Parietal lobe (tissue), 2 donors: ENCODE measurements around a stretch of chr20.

DNA sequence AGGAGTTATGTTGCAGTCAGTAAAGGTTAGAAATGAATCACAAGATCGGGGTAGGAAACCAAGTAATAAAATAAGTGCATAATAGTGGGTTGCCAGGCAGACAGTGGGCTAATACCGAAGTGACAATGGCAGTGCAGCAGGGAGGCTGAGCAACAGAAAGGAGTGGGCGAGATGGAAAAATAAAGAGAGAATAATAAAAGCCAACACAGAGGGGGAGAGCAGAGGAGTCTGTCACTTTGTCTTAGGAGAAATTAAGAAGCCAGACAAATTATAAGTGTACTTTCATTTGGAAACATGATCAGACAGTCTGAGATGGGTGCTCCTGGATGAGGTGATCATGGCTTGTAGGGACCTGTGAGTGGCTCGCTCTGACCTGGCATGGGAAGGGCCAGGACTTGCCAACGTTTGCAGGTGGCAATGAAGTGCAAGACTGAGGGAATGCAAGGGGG, 15.6 kb upstream of the PCK1 start:
- RAMPAGE, long total RNA: no peak

DNA sequence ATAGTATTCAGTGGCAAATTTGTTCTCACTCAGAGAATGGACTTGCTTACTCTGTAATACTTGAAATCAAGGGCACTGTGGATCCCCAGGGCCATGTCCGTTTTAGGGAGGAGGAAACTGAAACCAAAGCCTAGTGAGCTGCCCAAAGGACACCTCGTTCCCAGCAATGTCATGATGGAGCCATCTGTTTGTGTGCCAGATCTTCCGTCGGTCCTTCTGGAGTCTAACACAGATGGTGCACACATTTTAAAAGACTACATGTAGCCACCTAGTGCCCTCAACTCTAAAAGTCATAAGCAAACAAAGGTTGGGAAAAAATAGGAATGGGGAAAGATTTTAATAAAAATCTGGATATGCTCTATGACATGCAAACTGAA, 7.3 kb upstream of the PCK1 start:
- RAMPAGE, long total RNA: no peak

DNA sequence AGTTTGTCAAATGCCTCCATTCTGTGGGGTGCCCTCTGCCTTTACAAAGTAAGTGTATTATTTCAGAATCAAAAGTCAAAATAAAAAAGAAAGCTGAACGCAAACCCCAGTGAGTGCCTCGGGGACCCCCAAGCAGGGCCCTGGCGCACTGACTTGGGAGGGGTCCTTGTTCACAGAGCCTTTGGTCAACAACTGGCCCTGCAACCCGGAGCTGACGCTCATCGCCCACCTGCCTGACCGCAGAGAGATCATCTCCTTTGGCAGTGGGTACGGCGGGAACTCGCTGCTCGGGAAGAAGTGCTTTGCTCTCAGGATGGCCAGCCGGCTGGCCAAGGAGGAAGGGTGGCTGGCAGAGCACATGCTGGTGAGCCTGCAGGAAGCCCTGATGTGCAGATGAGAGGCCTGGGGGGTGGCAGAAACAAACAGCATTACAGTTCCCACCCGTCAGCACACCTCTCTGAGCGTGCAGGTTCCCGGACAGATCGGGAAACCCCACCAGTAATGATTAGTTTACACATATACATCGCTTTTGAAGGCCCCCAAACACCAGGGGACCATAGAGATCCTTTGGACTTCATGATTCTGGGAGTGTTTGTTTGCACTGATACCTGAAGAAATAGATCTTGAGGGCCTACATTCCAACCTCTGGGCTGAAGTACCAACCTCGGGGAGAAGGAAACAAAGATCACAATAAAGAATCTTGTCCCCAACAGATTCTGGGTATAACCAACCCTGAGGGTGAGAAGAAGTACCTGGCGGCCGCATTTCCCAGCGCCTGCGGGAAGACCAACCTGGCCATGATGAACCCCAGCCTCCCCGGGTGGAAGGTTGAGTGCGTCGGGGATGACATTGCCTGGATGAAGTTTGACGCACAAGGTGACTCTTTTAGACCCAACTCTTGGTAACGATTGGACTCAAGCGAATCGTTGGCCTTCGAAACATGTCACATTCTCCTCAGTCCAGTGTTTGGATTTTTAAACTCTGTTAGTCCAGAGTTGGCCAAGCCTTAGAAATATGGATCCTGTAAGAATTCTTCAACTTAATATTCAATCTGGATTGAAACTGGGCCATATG, 2.3 kb downstream of the PCK1 start:
- RAMPAGE, long total RNA: no peak

DNA sequence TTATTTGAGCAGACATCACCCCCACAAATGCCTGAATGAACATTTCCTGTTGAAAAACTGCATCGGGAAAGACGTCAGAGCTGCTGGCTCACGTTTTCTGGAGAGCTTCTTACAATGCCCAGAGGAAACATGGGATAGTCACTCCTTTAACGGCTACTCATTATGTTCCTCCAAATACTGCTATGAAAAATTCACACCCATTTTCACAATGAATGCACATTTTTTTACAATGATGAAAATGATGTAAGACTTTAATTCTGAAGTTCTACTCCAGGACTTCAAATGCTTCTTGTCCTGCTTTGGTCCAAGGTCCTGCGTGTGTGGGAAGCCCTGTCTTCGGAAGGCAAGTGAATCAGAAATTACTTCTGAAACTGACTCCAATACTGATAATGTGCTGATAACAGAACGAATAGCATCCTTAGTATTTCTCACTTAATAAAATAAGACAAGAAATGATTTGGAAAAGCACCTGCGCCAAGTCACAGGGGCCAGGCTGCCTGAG, 160.2 kb upstream of the C20orf85 start:
- RAMPAGE, long total RNA: no peak

DNA sequence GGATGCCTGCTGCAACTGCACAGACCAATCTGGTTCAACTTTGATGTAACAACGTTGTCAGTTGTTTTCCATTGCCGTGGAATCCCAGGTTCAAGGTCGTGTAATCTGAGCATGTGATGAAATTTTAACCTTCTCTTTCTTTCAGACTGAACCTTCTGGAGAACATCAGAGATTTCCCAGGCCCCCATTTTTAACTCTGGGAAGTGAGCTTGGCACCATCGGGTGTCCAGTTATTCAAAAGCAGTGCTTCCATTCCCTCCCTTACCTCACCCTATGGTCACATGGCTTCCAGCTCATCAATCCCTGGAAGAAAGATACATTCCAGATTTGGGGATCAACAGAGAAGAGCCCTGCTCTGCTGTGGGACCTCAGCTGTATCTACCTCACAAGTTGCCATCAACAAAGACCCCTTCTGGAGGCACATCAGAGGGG, 52.6 kb upstream of the C20orf85 start:
- RAMPAGE, long total RNA: no peak

- RAMPAGE, long total RNA: no peak
Measured at GRCh38 chr20:58148842-58149277, 1.8 kb upstream of the C20orf85 start.

- RAMPAGE, long total RNA: no peak
Measured at GRCh38 chr20:58160687-58161265, 10.1 kb downstream of the C20orf85 start.

DNA sequence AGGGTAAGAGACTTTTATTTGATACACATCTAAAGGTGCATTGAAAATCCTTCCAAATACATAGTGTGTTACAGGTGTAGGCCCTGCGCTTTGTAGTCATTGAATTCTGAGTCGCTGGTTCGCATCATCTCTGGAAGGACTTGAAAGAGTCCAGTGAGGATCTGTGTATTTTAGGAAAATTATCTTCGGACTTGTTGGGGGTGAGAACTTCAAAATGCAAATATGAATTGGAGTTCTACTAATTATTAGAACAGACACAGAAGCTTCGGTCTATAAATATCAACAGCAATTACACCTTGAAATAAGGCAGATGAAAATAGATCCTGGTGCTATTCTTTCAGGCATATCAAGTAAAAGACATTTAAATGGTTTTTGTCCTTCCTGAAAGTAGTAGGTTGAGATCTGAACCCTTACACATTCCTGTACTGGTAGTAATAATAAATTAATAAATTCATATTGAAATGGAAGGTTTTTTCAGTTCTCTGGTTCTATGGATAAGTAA, 1.7 kb downstream of the RAB22A start:
- RAMPAGE, long total RNA: no peak

DNA sequence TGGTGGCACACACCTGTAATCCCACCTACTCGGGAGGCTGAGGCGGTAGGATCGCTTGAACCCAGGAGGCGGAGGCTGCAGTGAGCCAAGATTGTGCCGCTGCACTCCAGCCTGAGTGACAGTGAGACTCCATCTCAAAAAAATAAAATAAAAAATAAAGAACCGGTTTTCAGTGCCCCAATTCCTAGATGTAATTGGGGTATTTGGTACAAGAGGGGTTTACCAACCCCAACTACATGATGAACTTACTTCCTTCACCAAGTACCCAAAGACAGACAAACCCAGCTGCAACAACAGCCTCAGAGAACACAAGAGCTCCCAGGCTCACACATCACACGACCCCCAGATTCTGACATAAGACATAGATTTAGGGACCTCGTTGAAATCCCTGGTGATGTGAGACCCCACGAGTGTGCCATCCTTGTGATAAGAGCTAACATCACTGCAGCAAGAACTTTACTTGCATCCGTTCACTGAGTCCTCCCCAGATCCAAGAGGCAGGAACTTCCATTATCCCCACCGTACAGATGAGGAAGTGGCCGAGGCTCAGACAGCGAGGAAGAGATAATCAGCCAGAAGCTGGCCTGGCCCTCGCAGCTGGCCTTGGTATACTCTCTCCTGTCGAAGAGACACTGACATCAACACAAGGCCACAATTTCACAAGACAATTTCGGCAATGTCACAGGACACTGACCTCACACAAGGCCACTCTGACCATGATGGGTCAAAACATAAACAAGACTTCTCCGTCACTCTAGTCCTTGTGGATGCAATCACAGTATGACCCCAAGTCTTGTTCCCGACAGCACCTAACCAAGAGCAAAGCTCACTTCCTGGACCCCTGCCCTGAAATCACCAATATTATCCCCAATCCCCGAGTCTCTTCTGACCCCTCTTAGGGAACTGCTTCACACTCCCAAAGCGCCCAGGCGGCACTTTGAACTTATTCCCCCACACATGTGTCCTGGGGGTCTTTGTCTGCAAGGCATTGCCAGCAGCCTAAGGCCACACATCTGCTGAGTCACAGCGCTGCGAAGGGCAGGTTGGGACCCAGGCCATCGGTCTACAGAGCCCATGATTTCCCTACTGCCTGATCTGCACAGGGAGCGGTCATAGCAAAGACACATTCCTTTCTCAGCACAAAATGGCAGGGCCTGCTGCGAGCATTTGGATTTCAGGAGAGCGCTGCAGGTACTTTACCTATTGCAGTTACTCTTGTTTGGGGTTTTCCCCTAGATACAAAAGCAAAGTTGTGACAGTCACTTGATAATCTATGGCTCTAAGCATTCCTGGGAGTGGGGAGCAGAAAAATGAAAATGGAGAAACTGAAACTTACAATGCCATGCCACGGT, 14.9 kb upstream of the VAPB start:
- RAMPAGE, long total RNA: no peak

- RAMPAGE, long total RNA: no peak
Measured at GRCh38 chr20:58610960-58611594, 40.0 kb upstream of the STX16 start.

- RAMPAGE, long total RNA: no peak
Measured at GRCh38 chr20:58661823-58662367, 10.8 kb downstream of the STX16 start.

DNA sequence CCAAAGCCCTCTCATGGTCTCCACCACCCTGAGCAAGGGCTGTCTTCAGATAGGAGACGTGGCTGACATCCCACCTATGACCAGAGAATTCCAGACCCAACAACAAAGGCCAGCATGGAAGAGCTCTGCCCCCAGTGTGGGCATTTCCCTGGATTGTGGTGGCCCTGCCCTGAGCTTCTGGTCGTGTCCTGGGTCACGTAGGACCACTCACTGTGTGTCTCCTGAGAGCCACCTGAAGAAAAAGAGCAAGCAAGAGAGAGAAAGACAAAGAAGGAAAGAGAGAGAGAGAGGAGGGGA, 92.7 kb downstream of the NPEPL1 start:
- RAMPAGE, long total RNA: no peak

GRCh38 chr20:58854126-58854532, 37.1 kb upstream of the GNAS start:
- RAMPAGE, long total RNA: no peak

- RAMPAGE, long total RNA: no peak
Measured at GRCh38 chr20:59001230-59002113, 5.6 kb downstream of the CTSZ start.

GRCh38 chr20:59122509-59123601, 40.8 kb upstream of the ZNF831 start:
- RAMPAGE, long total RNA: no peak

GRCh38 chr20:59161847-59162284, 1.8 kb upstream of the ZNF831 start:
- RAMPAGE, long total RNA: no peak

DNA sequence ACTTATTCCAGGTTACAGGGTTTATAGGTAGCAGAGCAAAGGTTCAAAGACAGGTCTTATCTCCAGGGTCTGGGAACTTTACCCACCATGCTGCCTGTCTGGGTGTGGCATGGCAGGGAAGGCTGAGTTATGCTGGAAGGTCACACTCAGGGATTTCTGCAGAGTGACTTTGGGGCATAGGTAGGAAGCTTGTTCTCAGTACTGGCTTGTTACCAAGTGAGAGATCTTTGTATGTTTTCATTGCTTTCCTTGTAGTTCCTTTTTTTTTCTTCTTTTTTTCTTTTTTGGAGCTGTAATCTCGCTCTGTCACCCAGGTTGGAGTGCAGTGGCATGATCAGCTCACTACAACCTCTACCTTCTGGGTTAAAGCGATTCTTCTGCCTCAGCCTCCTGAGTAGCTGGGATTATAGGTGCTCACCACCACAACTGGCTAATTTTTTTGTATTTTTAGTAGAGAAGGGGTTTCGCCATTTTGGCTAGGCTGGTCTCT, 1.9 kb downstream of the ZNF831 start:
- RAMPAGE, long total RNA: no peak

- RAMPAGE, long total RNA: no peak
Measured at GRCh38 chr20:59526274-59526827, 78.0 kb upstream of the PHACTR3 start.

GRCh38 chr20:59752709-59753168, 148.4 kb downstream of the PHACTR3 start:
- RAMPAGE, long total RNA: no peak

- RAMPAGE, long total RNA: no peak
Measured at GRCh38 chr20:59994449-59995295, 36.4 kb downstream of the CDH26 start.